Measurements from ENCODE around the genes BPIFA2 and SNTA1.

DNA sequence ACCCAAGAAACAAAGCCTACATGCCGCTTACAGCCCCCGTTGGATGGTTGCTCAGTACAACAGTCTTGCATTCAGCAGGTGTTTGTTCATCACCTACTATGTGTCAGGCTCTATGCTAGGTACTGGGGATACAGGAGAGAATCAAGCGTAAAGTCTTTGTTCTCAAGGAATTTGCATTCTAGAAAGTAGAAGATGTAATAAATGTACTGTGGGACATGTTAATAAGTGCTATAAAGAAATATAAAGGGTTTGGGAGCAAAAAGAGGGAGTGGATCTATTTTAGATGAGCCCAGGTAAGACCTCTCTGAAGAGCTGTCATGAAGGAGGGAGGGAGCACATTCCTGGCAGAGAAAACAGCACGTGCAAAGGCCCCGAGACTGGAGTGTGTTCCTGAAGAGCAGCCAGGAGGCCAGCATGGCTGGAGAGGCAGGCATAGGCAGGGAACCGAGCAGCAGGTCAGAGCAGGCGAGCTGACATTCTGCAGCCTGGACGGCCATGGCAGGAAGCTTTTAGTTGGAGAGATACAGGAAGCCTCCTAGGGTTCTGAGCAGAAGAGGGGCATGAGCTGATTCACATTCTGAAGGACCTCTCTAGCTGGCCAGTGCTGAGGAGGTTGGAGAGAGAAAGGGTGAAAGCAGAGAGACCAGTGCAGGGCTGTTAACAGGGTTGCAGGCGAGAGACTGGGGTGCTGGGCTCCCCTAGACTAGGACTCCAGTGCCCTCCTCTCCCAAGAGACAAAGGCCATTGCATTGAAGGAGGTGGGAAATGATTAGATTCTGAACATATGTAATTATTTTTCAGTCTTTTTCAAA lies 29.6 kb downstream of the POFUT1 start:
- PRO-cap = no peak

- PRO-cap = bidirectional peak, plus-strand start at chr20:32358979, minus-strand start at chr20:32358696; bidirectional peak, plus-strand start at chr20:32359065, minus-strand start at chr20:32359040
Measured at GRCh38 chr20:32358943-32359579, 930 bp downstream of the ASXL1 start.

GRCh38 chr20:32364480-32365237 lies 6.5 kb downstream of the ASXL1 start:
- PRO-cap = no peak

DNA sequence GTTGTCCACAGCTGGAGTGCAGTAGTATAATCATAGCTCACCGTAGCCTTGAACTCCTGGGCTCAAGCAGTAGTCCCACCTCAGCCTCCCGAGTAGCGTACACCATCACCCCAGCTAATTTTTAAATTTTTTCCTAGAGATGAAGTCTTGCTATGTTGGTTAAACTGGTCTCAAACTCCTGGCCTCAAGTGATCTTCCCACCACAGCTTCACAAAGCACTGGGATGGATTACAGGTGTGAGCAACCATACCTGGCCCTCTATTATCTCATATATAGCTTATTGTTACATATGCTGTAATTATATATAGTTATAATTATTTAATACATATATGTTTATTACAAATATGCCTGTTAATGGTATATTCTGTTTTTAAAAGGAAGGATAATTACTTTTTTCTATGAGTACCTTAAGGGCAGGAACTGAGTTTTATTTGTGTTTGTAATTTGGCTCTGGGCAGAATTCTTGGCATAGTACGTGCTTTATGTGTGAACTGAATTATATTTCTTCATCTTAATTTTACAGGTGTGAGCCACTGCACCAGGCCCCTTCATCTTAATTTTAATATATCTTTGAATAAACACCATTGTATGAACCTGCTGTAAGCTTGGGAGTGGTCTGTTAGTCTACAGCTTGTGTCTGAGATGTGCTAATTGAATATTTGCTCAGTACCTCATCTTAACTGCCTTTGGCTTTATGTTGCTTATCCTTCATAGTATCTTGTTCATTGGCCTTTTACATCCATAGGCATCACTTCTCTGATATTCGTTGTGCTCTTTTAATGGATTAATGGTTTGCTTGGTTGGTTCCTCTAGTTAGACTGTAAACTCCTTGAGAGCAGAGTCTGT lies 13.7 kb downstream of the ASXL1 start:
- PRO-cap = no peak

- PRO-cap = no peak
Measured at GRCh38 chr20:32448771-32449594, 90.9 kb downstream of the ASXL1 start.

DNA sequence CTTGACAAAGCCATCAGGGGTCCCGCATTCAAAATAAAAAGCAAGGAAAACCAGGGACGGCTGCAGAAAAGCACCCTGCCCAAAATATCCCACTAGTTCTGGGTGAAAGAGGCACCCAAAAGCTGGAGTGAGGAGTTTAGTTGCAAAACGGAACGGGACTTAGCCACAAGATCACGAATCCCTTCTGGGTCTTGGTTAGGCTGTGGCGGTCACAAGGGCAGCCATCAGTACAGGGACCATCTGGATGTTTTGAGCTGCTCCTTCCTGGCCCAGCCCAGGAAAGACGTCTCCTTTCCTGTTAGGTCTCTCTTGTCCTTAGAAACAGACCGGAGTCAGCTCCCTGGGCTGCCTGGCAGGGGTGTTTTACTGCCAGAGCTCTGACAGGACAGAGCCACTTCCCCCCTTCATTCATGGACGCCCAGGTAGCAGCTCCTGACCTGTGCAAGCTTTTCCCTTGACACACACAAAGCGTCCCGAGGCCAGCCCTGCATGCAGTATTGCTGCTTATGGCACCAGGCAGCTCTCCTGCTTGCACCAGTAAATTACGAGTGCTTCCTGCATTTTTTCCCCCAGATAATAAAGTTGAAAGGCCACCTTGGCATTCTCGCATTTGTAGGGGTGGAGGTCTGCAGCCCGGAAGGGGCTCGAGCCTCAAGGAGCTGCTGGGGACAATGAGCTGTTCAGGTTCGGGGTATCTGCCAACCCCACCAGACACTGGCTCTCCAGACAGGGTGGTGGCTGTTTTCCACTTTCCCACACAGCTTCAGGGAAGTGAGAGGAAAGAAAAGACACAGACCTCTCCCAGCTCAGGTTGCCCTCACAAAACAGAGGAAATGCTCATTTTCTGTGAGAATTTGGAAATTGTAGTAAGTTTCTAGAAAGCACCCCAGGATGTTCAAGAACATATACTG lies 87.4 kb downstream of the NOL4L start:
- PRO-cap = no peak

DNA sequence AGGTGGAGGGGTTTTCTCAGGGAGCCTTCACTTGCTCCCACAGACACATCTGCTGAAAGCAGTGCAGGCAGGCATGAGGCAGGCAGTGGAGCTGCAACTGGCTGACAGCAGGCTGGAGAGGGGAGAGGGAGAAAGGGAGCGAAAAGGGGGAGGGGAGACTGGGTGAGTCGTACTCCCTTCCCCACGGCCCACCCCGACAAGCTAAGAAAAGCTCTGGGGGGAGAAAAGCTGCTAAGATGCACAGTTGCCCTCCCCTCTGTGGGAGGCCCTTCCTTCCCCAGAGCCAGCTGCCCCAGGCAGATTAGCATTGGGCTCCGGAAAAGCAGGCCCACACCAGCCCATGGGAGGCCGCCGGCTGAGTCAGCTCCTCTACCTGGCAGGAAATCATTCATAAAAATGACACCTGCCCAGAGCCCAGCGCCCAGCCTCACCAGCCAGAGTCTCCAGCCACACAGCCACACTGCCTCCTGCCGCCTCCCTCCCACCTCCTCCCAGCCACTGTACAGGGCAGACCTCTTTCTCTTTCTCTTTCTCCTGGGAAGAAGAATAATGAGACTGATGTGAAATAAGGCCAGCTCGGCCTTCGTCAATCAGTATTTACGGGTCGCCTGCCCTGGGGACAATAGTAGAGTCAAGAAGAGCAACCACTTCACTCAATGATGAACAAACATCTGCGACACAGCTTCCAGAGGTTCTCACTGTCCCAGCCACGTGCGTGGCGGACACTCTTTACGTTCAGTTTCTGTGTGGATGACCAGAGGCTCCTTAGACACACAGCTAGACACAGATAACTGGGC lies 7.7 kb upstream of the C20orf203 start:
- PRO-cap = no peak

DNA sequence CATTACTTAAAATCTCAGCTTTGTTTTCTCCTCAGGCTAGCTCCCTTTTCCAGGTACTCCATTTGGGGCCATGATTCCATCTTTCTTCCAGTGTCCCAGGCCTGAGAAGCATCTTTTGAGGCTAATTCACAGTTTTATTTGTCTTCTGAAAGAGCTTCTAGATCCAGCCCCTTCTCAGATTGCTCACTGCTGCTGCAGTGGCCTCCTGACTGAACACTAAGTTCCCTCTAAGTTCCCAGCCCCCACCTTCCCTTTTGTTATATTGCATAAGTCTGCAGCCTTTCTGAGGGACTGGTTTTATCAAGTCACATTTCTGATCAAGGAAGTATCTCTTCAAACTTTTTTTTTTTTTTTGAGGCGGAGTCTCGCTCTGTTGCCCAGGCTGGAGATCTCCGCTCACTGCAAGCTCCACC lies 10.7 kb downstream of the MAPRE1 start:
- PRO-cap = no peak

DNA sequence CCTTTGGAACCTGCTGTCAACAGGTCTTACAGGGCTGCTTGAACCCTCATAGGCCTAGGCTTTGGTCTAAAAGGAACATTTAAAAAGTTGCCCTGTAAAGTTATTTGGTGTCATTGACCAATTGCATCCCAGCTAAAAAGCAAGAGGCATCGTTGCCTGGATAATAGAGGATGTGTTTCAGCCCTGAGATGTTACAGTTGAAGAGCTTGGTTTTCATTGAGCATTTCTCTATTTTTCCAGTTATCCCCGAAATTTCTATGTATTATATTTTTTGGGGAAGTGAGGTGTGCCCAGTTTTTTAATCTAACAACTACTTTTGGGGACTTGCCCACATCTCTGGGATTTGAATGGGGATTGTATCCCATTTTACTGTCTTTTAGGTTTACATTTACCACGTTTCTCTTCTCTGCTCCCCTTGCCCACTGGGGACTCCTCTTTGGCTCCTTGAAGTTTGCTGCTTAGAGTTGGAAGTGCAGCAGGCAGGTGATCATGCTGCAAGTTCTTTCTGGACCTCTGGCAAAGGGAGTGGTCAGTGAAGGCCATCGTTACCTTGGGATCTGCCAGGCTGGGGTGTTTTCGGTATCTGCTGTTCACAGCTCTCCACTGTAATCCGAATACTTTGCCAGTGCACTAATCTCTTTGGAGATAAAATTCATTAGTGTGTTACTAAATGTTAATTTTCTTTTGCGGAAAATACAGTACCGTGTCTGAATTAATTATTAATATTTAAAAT lies 9.3 kb upstream of the EFCAB8 start:
- PRO-cap = no peak

DNA sequence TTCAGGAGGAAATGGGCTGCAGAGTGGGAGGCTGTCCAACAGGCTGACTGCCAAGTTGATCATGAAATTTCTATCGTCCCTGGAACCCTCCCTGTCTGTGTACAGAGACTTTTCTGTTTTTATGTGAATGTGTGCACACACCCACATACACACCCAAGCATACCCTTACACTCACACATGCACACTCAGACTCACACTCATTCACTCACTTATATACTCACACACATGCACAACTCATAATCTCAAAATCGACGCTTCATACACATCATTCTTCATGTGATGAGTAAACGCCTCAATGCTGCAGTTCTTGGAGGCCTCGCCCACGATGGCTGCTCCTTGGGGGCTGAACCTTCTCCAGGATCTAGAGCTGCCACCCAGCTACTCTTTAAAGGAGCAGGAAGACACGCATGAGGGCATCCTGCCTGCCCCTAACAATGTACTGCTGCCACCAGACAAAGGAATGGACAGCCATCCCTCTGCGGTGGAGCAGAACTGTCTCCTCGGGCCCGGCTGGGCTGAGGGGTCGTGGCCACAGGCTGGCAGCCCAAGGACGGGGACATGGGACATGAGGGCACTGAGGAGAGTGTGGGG lies 35.5 kb downstream of the SUN5 start:
- PRO-cap = no peak

- PRO-cap = no peak
Measured at GRCh38 chr20:32971476-32972113, 32.6 kb downstream of the SUN5 start.

GRCh38 chr20:32972114-32972792 lies 32.0 kb downstream of the SUN5 start:
- PRO-cap = no peak

- PRO-cap = no peak
Measured at GRCh38 chr20:33168092-33168243, at the start of gene BPIFA2. Gene BPIFA2 (plus strand): TSS chr20:33168159.

GRCh38 chr20:33387187-33387649 lies 14.1 kb downstream of the CDK5RAP1 start:
- PRO-cap = no peak

DNA sequence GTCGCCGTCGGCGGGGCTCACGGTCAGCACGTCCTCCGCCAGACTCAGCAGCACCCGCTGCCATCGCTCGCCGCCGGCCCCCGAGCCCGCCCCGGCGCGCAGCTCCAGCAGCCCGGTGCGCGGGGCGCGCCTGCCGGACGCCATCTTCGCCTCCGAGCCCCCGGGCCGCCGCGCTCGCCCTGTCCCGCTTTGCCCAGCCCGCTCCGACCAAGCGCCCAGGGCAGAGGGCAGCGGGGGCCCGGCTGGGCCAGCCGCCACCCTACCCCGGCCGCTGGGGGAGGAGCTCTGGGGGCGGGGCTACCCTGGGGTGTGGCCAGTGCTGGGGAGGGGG lies at the start of gene SNTA1:
TSS of gene SNTA1 (minus strand) at position 287 of the 331 bp plus-strand sequence.
- PRO-cap = bidirectional peak, plus-strand start outside the sequence, minus-strand start at position 217 of the sequence

DNA sequence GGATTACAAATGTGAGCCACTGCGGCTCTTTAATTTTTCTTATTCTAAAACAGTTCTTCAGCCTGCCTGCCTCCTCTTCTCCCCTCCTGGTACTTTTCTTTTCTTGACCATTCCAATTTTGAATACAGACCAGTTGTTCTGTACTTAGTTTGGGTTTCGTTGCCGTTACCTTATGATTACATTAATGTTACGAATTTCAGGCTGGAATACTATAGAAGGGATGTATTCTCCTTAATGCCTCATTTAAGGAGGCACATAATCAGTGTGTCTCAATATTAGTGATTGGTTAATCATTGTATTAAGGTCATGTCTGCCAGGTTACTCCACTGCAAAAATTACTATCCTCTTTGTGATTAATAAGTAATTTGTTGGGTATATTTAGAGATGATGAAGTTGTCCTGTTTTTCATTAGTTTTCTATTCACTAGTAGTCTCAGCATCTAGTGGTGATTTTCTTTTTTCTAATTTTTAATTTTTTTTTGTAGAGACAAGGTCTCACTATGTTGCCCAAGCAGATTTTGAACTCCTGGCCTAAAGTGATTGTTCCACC lies 66.3 kb downstream of the CBFA2T2 start:
- PRO-cap = no peak

DNA sequence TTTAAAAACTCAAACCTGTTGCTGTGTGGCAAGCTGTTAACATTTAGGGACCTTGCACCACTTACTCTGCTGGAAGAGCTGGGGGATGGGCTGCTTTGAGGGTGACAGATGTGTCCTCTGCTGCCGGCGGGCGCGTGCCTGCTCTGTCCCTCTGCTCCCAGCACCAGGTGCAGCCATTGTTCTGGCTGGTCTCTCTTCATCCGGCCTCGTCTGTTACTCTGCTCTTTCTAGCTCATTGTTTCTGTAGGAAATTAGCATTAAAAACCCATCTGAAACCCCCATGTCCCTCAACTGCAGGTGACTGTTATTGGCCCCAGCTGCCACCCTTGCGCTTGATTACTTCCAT lies 78.5 kb downstream of the CBFA2T2 start:
- PRO-cap = no peak

GRCh38 chr20:33789230-33790090 lies 21.7 kb upstream of the CHMP4B start:
- PRO-cap = no peak

GRCh38 chr20:33839409-33839896 lies 28.3 kb downstream of the CHMP4B start:
- PRO-cap = no peak

DNA sequence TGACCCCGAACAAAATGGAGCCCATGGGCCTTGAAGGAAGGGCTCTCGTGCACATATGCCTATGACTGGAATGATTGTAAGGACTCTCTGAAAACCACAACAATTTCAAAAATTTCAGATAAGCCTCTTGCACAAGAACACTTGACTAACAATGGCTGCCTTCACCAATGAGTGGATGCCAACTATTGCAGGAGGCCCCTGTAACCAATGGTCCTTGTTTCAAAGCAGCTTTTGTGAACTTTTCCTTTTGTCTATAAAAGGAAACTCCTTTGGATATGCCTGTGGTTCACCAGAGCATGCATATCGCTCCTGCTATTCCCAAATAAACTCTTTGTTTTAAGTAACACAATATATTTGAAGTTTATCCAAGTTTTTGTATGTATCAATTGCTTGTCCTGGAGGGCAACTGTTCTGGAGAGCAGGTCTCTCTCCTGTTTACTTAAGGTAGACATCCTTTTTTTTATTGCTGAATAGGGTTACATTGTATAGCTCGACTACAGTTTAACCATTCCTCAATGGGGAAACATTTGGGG lies 84.0 kb upstream of the RALY start:
- PRO-cap = no peak

All from parotid gland (tissue), 1 donor.